ENCODE results near the genes USHBP1, MRPL34 and UNC13A.

- RRBS = 94% methylated on average over 12 of the region's 33 CpGs
Observed at GRCh38 chr19:16869354-16870035, 19.3 kb upstream of the F2RL3 start.

DNA sequence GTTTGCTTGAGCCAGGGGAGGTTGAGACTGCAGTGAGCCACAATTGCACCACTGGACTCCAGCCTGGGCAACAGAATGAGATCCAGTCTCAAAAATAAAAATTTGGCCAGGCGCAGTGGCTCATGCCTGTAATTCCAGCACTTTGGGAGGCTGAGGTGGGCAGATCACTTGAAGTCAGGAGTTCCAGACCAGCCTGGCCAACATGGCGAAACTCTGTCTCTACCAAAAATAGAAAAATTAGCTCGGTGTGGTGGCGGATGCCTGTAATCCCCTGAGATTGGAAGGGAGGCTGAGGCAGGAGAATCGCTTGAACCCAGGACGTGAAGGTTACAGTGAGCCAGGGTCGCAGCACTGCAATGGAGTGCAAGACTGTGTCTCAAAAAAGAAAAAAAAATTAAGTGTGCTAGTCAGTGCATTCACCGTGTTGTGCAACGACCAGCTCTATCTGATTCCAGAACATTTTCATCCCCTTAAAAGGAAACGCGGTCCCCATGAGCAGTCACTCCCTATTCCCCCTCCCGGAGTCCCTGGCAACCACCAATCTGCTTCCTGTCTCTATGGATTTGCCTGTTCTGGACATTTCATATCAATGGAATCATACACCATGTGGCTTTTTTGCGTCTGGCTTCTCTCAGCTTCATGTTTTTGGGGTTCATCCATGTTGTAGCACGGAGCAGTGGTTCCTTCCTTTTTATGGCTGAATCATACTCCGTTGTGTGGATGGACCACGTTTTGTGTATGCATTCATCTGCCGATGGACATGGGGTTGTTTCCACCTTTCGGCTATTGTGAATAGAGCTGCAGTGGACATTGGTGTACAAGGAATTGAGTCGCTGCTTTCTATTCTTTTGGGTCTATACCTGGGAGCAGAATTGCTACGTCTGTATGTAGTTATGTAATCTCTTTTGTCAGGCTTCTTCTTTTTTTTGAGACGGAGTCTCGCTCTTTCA is 19.6 kb downstream of the MYO9B start:
- RRBS = no CpG with 5 or more reads among the region's 22 CpGs

DNA sequence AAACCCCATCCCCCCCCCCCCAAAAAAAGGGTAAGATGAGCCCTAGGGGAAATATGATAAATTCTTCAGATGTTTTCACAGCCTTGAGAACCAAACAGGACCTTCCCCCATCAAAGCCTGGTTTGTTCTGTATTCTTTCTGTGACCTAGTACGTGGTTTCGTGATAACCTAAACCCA is 49.6 kb downstream of the MYO9B start:
- RRBS = no CpG with 5 or more reads among the region's 2 CpGs

DNA sequence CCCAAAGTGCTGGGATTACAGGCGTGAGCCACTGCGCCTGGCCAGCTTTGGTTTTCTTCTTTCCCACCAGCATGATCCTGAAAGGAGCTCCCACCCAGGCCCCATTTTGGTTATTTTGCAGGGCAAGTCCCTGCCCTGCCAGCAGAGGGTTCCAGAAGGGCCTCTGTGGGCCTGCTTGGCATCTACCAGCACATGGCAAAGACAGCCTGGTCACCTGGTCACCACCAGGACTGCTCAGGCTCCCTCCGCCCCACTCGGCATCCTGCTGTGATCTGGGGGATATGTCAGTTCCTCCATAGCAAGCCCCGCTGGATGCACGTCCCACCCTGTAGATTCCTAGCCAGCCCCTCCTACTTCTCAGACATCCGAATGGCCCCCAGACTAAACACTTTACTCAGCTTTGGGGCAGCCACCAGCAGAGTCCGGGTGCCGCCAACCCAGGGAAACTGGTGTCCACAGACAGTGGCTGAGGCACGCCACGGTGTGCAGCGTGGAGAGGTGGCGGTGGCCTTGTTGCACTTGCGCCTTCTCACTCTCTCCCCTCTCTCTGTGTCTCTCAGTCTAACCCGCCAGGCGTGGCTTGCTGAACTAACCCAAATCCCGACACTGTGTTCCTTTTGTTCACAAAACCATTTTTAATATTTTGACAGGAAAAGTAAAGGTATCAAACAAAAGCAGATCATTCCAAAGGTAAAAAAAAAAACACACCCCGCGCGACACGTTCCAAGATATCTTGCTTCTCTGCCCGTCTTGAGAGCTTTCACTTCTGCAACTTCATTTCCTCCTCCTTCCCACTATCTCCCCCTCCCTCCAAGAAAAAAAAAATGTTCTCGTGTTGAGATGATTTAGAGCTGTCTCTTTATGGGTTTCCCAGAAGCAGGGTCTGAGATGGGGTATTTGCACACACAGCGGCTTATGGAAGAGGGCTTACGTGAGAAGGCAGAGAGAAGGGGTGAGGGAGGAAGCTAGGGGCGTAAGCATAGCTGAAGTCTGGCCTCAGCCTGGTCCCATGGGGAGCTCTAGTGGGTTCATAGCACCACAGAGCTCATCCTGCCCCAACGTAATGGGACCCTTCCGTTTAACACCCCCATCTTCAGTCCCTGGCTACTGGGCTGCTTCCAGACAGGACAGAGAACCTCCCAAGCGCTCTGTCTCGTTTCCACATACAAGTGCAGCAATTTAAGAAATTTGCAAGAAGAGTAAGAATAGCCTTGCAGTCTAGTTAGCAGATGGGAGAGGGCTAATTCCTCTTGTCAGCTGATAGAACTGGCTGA is 31.5 kb upstream of the USE1 start:
- RRBS = no CpG with 5 or more reads among the region's 30 CpGs

DNA sequence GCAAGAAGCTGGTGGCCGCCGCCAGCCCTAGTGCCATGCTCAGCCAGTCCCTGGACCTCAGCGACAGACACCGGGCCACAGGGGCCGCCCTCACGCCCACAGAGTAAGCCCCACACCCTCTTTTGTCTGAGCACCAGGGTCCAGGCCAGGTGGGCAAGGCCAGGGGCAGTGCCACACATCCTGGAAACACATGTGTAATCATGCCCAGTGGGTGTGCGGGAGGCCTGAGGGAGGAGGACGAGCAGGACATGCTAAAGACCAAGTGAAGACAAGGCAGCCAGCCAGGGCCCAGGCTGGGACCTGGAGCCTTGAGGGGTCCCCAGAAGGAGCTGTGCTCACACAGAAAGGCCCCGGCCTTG is 19.8 kb upstream of the USE1 start:
- RRBS = no CpG with 5 or more reads among the region's 9 CpGs

- RRBS = 93% methylated on average over 2 of the region's 27 CpGs
Observed at GRCh38 chr19:17197616-17198306, 17.4 kb upstream of the USE1 start.

DNA sequence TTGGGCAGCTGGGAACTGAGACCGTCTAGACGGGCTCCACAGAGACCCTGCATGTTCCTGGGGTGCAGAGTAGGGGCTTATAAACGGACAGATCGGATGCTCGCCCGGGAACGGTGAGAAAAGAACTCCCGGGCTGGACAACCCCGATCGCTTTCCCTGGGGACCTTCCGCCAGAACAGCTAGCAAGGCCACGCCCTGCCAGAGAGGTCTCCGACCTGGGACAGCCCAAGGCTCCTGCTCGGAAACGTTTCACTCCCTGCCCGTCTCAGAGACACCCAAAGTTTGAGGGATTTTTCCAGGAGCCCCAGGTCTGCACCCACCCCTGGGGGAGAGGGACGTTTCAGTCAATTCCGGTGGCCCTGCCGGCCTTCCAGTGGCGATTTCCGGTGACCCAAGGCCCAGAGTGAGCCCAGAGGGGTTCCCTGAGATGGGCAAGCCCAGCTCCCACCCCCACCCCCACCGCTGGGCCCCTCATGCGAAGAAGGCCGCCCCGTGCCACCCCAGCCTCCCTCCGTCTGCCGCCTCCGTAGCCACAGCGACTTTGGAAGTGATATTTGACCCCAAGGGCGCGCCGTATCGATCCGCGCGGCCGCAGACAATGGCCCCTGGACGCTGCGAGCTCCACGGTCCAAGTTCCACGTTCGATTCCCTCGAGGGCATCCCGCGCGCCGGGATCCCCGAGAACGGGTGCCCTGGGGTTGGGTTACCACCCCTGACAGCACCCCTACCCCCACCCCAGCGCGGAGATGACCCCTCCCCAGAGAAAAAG is 1.6 kb downstream of the NR2F6 start:
- RRBS = no CpG with 5 or more reads among the region's 51 CpGs

- RRBS = 51% methylated on average over 2 of the region's 10 CpGs
Observed at GRCh38 chr19:17264292-17265045, at the start of gene USHBP1. TSS of gene USHBP1 (minus strand) at chr19:17264745.

GRCh38 chr19:17293527-17294389 is 9.5 kb downstream of the ABHD8 start:
- RRBS = 51% methylated on average over 16 of the region's 40 CpGs

DNA sequence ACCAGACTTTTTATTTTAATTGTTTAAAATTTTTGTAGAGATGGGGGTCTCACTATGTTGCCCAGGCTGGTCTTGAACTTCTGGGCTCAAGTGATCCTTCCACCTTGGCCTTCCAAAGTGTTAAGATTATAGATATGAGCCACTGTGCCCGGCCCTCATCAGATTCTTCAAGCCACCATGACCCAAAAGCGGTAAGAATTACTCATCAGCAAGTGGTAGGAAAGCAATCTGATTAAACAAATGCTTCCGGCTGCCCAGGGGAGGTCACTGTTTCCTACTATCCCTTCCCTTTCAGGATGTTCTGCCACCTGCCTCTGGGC is 7.1 kb downstream of the ABHD8 start:
- RRBS = 11% methylated on average over 2 of the region's 3 CpGs

DNA sequence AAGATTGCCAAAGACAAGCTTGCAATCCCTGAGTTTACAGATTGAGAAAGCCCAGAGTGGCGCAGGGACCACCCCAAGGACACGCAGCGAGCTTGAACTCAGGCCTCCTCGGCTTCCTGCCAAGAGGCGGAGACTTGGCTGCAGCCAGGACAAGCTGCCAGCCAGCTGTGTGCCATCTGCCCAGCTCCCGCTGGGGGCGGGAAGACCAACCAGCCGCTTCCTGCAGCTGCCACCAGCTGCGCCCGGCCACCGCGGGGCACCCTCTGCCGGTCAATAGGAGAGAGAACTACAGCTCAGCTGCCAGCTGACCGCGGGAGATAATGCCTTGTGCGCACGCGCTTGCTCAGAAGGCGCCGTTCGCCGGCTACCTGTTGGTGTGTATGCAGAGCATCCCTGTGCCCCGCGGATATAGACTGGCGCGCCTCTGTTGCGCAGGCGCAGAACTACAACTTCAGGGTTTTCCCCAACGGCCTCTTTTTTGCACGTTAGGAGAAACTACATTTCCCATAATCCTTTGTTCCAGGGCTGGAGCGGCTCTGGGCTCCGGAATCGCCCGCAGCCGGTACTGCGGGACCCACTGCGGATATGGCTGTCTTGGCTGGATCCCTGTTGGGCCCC is at the start of gene MRPL34:
Gene MRPL34, plus strand, starts transcription at position 565 of the 618 bp plus-strand sequence.
- RRBS = 1% methylated on average over 8 of the region's 37 CpGs

GRCh38 chr19:17324248-17325124 is 10.2 kb downstream of the ANO8 start:
- RRBS = 85% methylated on average over 20 of the region's 29 CpGs

GRCh38 chr19:17468321-17469123 is 1.8 kb upstream of the SLC27A1 start:
- RRBS = 6% methylated on average over 3 of the region's 24 CpGs

GRCh38 chr19:17515935-17516462 is 4.5 kb downstream of the PGLS start:
- RRBS = no CpG with 5 or more reads among the region's 19 CpGs

DNA sequence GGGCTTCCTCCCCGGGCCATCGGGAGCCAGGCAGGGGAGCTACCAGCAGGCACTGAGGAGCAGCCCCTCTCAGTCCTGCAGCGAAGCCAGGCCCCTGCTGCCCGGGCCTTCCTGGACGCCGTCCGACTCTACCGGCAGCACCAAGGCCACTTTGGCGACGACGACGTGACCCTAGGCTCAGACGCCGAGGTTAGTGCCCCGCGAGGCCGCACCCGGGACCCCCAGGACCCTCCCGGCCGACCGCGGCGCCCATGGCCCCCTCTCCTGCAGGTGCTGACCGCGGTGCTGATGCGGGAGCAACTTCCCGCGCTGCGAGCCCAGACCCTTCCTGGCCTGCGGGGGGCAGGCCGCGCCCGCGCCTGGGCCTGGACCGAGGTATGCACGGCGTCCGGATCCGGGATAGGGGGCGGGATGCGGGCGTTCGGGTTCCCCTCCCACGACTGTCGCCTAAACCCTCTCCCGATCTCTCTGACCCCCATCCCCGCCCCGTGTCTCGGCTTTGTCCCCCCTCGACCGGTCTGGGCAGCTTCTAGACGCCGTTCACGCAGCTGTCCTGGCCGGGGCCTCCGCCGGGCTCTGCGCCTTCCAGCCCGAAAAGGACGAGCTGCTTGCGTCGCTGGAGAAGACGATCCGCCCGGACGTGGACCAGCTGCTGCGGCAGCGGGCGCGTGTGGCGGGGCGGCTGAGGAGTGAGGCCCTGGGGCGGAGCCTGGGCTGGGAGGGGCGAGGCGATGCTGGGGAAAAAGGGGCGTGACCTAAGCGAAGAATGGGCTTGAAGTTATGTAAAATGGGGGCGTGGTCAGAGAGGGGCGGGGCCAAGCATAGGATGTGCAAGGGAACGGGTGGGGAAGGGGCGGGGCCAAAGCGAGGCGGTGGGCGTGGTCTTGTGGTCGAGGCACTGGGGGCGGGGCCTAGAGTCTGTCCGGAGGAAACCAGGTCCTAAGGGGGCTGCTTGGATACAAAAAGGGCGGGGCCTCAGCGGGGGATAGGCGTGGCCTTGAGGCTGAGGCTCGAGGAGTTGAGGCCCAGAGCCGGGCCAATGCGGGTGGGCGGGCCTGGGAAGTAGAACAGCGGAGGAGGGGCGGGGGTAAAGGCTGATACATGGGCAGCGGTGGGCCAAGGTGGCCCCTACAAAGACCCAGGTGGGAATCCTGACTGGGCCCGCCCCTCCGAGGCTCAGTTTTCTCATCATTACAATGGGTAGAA is 12.4 kb downstream of the NIBAN3 start:
- RRBS = 2% methylated on average over 36 of the region's 99 CpGs

DNA sequence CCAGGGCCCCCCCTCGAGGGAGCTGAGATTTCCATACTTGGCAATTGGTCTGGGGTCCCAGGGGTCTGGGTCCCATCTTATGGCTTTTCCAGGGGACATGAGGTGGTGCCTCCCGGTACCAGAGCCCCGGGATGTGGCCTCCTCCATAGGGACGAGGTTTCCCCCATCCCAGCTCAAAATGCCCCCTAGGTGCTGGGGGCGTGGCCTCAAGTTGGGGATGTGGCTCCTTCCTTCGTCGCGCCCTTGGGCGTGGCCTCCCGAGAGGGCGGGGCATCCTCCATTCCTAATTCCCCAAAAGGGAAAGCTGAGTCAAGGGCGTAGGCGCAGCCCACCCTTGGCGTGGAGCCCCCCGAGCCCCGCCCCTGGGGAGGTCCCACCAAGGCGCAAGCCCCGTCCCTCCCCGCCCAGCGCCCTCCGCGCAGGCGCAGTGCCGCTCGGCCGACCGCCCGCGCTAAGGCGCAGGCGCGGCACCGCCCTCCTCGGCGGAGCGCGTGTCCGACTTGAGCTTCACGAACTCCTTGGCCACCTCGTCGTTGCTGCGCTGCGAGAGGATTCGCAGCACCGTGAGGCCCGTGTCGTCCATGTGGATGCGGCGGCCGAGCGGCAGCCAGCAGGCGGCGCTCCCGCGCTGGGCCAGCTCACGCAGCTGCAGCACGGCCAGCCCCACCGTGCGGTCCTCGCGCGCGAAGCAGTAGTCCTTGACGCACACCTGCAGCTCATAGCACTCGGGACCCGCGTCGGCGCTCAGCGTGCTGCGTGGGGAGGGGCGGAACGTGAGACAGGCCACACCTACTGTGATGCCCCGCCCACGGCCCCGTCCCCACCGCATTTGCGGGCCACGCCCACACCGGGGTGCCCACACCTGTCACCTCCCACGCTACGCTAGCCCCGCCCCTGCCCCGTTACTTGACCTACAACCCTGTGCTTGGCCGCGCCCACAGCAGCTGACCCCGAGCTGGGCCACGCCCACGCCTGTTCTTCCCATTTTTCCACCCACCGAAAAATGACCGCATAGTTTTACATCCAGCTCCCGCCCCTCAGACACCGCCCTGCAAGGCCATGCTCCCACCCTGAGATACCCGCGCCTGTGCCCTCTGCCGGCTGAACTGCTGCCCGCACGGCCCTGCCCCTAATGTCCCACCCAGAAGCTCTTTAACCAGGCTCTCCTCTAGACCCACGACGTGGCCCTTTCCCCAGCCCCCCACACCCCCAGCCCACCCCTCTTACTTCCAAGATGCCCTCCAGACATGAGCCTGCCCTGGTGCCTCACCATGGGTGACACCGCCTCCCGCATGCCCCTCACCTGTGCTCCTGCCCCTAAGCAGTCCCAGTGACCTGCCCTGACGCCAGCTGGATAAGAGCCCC is 50.6 kb downstream of the COLGALT1 start:
- RRBS = no CpG with 5 or more reads among the region's 103 CpGs

DNA sequence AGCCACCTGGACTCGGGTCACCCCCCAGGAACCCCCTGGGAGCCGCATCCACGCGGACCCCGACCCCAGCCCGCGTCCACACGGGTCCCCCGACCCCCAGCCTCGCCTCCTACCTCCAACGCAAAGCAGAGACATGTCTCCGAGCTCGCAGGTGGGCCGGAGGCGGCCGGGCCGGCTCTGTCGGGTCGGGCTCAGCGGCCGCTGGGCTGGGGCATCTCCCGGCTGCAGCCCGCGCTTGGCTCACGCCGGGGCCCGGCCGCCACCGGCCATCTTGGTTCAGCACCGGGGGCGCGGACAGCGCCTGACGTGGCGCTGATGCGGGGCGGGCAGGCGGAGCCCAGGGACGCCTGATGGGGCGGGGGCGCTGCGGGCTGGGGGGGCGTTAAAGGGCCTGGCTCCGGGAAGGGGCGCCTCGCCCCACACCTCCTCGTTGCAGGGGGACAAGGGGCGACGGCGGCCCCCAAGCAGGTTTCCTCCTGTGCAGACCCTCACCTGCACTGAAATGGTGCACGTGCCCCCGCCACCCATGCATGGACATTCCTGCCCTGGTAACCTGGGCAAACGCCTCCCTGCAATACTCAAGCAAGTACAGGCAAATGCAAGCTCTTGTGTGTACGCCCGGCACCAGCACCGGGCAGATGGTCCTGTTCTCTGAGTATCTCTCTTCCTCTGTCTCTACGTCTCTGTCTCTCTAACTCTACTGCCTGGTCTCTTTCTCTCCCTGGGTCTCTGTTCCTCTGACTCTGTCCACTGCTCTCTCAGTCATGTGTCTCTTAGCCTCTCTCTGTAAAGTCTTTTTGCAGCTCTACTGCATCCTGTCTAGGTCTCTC is at the start of gene UNC13A:
Gene UNC13A, minus strand, starts transcription at position 290 of the 830 bp plus-strand sequence.
- RRBS = 1% methylated on average over 9 of the region's 57 CpGs

DNA sequence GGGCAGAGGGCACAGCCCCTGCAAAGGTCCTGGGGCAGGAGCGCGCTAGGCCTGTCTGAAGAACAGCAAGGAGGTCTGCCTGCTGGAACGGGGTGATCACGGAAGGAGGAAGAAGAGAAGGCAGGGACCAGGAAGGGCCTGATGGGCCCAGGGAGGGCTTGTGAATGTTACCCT is 15.9 kb upstream of the B3GNT3 start:
- RRBS = no CpG with 5 or more reads among the region's 4 CpGs

DNA sequence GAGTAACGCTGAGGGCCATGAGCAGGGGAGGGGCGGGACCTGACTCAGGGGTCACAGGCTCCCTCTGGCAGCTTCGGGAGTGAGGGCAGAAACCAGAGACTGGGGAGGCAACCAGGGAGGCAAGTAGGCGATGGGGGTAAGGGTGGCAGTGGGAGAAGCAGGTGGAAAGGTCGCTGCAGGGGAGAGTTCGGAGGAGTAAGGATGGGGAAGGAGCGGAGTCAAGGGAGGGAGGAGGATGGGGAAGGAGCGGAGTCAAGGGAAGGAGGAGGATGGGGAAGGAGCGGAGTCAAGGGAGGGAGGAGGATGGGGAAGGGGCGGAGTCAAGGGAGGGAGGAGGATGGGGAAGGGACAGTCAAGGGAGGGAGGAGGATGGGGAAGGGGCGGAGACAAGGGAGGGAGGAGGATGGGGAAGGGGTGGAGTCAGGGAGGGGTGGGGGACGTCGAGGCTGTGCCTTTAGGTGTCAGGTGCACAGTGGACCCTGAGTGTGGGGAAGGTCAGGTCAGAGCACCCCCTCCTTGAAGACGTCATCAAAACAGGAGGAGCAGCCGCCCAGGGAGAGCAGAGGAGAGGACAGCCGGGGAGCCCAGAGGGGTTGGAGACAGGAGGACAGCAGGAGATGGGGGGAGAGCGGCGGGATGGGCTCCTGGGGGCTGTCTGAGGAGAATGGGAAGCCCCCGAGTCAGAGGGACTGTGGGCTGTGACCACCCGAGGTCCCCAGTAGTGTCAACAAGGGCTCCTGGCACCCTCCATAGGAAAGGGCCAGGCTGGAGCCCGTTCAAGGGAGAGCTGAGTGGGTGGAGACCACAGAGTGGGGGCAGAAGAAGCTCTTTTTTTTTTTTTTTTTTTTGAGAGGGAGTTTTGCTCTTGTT is 15.4 kb upstream of the B3GNT3 start:
- RRBS = no CpG with 5 or more reads among the region's 21 CpGs

DNA sequence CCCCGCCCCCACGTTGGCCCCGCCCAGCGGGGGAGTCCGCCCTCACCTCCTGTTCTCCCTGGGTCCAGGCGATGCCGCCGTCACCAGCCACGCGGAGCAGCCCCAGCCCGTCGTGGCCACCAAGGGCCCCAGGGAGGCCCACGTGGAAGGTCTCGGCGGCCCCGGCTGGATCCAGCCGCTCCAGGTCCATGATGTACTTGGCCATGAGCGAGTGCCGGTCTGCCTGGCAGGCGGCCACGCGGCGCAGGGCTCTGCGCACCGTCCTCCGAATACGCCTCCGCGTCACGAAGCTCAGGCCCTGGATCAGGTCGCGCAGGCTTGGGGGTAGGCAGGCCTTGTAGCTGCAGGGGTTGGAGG is 5.5 kb downstream of the JAK3 start:
- RRBS = 9% methylated on average over 4 of the region's 32 CpGs

All from AG08470 (cell line).